Neutrophil (primary cell): ENCODE measurements around a stretch of chr11.

- PRO-cap, result no peak
Observed at GRCh38 chr11:8839669-8840377, 29.3 kb upstream of the DENND2B start.

GRCh38 chr11:8863326-8863588 is 47.7 kb upstream of the AKIP1 start:
- PRO-cap, result no peak

DNA sequence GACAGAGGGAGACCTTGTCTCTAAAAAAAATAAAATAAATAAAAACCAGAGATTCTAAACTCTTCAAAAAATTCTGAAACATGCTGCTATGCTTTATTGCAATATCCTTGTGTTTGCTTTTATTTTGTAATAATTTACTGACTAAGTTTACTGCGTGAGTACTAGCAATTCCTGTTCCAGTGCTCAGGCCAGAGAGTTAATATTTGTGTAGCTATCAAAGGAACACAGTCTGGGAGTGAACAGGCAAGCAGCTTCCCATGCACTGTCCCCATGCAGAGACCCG is 12.0 kb upstream of the SCUBE2 start:
- PRO-cap, result no peak

GRCh38 chr11:9250045-9250613 is 15.0 kb downstream of the DENND5A start:
- PRO-cap, result no peak

- PRO-cap, result no peak
Observed at GRCh38 chr11:9315104-9315679, 799 bp upstream of the TMEM41B start.

- PRO-cap, result no peak
Observed at GRCh38 chr11:9445298-9445701, 15.5 kb upstream of the ZNF143 start.

DNA sequence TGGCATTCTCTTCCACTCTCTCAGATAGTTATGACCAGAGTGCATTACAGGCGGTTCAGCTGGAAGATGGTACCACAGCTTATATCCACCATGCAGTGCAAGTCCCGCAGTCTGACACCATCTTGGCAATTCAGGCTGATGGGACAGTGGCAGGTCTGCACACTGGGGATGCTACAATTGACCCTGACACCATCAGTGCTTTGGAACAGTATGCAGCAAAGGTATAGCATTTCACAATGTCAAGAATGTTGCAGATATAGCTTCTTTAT is 17.5 kb downstream of the ZNF143 start:
- PRO-cap, result no peak

GRCh38 chr11:9569859-9570135 is 3.7 kb upstream of the WEE1 start:
- PRO-cap, result no peak

- PRO-cap, result no peak
Observed at GRCh38 chr11:9615029-9615468, 41.6 kb downstream of the WEE1 start.

GRCh38 chr11:9711224-9711932 is 47.5 kb downstream of the SWAP70 start:
- PRO-cap, result no peak

- PRO-cap, result no peak
Observed at GRCh38 chr11:9765382-9766079, 101.7 kb downstream of the SWAP70 start.

DNA sequence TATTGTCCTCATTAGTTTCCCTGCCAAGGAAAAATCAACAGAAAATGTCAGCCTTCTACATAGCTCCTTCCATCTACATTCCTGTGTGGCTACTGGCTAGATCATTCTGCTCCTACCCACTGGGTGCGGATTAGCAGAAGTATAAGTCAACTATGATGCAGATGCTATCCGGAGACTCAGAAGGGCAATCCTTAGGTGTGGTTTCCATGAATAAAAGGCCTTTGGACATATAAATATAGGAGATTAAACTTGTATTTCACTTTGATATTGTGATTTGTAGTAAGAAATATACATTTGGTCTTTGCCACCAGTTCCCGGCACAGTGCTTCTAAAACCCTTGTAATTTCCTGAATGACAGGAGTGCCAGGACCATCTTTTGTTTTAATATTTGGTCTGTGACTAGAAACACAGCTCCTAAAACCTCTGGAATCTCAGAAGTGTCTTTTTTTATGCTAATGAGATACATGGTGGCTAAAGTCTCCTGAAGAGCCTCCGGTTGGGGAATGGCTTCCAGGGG is 154.2 kb downstream of the SBF2 start:
- PRO-cap, result no peak

- PRO-cap, result no peak
Observed at GRCh38 chr11:10294421-10295145, 564 bp upstream of the SBF2 start.

DNA sequence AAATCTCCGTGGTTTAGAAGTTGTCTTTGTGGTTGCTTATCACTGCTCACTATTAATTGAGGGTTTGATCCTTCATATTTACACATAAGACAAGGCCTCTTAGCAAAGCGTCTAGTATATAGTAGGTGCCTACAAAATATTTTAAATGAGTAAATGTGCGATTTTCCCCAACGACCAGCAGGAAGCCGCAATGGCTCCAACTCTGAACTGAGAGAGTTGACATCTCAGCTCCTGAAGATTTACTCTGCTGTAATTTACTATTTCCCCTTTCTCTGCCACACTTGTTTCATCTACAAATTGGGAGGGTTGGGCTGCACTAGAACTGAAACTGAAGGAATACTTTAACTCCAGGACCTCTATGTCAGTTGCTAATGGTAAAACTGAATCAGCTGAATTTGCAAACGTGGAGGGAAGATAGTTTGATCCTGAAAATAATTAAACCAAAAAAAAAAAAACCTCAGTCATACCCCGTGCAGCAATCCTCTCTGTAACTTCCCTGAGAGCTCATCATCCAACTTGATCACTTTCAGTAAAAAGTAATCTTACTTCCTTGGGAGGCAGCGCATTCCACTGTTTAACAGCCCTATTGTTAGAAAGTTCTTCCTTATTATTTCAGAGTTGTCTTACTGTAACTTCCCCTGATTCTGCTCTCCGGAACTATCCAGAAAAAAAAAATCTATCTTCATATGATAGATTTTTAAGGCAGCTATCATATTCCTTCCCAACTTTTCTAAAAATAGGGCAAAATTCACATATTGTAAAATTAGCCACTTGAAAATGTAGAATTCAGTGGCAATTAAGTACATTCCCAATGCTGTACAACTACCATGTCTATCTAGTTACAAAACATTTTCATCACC is 1.4 kb upstream of the SBF2 start:
- PRO-cap, result no peak

DNA sequence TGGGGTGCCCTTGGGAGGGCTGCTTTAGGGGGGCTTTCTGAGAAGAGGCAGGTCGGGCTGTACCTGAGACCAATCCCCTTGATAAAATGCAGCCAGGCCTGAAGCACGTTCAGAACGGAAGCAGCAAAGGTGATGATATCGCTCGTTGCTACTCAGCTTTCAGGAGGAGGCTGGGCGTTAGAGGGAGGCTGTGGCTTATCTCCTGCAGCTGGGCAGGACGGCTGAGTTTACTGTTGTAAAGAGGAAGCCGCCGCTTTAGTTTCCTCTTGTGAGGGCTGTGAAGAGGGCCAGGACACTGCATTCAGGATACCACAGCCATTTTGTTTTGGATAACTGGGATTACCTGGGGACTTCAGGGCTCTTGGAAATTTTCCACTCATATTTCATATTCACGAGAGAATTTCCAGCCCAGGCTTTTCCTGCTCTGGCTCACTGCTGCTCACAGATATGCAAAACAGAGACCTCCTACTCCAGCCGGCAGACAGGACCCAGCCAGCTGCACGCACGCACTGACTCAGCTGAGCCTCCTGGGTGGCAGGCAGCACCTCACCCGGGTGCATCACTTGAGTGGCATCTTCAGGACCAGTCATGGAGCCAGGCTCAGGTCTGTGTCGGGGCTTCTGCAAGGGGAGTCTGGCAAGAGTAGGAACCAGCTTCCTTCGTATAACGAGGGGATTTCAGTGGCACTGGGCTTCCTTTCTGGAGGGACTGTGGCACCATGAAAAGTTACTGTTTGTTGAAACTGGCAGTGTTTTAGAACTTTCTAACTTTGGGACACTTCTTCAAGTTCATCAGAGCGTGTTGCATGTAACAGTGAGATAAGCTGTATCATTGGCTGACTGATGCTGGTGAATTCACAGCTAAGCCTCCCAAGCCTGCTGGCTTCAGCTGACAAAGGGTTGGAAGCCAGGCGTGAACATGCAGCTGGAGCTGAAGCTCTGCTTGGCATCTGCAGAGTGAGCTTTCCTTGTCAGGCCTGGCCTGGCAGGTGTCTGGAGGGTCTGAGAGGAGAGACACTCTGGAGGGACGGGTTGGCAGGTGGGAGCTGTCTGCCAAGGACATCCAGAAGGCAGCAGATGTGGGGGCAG is 1.1 kb downstream of the AMPD3 start:
- PRO-cap, result unidirectional peak, plus-strand start at position 258 of the sequence

- PRO-cap, result no peak
Observed at GRCh38 chr11:10573462-10574235, 5.2 kb upstream of the LYVE1 start.

DNA sequence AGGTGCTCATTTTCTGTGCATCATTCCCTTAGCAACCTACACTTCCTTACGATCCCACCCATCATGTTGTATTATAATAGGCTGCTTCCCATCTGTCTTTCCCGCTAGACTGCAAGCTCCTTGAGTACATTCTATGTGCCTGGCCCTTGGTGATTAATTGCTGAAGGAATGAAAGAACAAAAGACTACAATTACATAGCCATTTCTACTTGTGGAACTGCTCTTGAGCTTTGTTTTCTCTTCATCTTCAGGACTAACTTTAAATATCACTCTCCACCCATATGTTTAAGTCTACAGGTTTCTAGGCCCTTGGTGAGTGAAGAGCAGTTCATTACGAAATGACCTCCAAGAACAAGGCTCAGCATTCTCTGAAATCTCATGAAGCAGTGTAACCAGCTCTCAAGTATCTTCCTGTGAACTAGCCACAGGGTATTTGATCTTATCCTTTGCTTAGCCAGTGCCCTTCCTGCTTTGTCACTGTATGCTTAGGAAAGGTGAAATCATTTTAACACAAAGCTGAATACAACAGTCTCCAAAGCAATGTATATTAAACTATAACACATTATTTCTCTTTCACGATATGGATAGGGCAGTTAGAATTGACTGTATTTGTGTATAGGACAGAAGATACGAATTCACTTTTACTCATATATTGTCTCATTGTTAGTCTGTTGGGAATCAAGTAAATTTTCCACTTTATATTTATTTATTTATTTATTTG is 20.4 kb upstream of the LYVE1 start:
- PRO-cap, result no peak

DNA sequence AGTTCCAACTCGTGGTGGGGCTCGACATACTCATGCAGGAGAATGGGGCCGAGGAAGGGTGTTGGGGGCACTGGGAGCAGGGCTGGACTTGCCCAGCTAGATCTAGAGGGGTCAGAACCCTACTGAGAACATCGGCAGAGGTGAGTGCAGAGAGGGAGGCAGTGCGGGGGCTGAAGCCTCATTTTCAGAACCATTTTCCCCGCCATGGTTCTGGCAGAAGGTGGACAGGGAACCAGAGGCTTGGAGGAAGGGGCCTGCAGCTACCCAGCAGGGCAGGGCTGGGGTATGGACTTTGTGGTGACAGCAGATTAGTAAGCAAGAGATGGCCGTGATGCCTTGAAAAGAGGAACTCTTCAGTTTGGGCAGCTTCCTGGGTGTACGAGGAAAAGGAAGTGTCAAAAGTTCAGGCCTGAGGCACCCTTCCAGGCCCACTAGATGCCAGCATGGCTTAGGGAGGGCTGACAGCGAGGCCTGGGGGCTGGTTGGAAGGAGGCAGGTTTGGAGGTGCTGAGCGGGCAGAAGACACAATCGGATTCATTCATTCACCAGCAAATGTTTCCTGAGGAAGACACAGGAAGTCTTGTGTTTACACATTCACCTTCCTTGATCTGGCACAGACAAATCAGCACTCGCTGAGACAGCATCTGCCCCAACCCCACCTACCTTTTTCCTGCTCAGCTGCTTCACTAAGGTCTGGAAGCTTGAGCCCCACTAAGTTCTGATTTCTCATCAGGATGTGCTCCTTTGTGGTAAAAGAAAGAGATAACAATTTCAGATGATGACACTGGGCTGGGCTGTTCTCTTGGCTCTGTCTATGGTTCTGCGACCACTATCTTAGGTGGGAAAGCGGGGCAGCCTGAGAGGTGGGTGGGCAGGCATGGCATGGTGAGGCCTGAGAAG is 54.9 kb upstream of the LYVE1 start:
- PRO-cap, result no peak

DNA sequence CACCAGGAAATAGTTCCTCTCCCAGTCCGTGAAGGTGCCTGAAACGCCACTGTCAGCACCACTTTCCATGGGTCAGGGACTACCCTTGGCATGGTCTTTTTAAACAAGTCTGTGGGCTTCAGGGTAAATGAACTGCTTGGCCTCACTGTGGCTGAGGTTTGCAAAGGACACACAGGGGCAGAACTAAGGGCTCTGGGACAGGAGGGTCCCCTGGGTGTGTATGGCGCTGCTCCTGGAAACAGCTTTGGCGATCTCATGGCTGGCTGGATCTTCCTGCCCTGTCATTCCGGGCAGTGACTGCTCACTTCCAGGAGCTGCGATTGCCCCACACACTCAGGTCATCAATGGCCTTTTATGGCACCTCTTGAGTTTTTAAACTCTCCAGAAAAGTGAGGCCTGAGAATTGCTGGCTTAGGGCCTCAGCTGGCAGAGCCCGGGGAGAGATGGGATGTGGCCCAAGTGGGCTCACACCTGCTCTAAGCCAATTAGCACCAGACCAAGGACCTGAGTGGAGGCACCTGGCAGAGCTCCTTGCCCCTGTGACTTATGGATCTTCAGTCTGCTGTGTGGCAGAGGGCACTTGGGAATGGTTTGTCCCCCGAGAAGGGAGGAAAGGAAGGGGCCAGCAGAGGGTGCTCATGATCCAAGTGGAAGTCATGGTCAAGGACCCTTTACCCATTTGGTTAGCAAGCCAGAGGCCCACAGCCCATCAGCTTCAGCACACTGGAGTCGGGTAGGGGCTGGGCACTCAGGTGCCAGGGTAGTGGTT is 55.7 kb upstream of the LYVE1 start:
- PRO-cap, result no peak

GRCh38 chr11:10691061-10691725 is 2.4 kb downstream of the IRAG1 start:
- PRO-cap, result no peak